ENCODE measurements around a stretch of chr6.

GRCh38 chr6:149925321-149926695 is 2.9 kb upstream of the RAET1G start:
- RRBS: 22% methylated on average over 17 of the region's 64 CpGs

- RRBS: no CpG with 5 or more reads among the region's 9 CpGs
Observed at GRCh38 chr6:150072178-150072672, 3.3 kb upstream of the ULBP3 start.

GRCh38 chr6:150153436-150154020 is 10.7 kb downstream of the PPP1R14C start:
- RRBS: no CpG with 5 or more reads among the region's 3 CpGs

DNA sequence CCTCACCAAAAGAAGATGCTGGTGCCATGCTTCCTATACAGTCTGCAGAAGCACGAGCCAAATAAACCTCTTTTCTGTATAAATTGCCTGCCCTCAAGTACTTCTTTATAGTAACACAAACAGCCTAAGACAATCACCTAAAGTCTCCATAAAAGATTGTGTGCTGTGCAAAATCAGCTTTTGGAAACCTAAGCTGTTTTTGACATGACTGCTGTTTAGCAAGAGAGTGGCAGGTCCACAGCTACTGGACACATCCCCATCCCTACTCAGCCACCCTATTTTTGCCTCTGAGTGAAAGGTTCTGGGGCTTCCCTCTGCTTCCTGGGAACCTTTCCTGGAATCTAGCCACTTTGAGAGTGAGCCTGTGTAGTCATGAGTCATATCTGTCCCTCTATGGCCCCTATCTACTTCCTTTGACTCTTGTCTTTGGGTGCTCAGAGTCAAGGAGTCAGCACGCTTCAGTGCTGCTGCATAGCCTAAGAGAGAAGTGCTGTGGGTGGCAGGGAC is 110.0 kb downstream of the PPP1R14C start:
- RRBS: no CpG with 5 or more reads among the region's 2 CpGs

DNA sequence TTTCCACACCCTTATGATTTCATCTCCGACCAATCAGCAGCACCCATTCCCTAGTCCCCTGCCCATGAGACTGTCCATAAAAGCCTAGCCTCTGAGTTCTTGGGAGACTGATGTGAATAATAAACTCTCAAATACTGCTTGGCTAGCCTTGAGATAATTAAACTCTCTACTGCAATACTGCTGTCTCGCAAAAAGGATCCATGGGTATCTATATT is 71.4 kb upstream of the IYD start:
- RRBS: no CpG with 5 or more reads among the region's 2 CpGs

DNA sequence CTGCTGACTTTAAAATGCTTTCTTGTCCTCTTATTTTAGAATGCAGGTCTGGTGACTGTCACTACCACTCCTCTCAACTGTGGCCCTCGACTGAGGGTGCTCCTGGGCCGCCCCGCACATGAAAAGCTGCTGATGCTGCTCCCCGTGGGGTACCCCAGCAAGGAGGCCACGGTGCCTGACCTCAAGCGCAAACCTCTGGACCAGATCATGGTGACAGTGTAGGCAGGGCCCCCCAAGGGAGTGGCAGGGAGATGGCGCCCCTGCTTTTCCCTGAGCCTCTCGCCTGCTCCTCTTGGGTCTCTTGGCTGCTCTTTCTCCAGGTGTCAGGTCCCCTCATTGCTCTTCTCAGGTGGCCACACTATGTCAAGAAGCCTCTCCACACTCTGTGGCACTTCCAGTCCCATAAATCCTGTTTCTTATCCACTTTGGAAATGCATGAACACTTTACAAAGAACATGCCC is 29.2 kb downstream of the IYD start:
- RRBS: no CpG with 5 or more reads among the region's 8 CpGs

- RRBS: no CpG with 5 or more reads among the region's 5 CpGs
Observed at GRCh38 chr6:150641296-150641882, 41.7 kb downstream of the PLEKHG1 start.

DNA sequence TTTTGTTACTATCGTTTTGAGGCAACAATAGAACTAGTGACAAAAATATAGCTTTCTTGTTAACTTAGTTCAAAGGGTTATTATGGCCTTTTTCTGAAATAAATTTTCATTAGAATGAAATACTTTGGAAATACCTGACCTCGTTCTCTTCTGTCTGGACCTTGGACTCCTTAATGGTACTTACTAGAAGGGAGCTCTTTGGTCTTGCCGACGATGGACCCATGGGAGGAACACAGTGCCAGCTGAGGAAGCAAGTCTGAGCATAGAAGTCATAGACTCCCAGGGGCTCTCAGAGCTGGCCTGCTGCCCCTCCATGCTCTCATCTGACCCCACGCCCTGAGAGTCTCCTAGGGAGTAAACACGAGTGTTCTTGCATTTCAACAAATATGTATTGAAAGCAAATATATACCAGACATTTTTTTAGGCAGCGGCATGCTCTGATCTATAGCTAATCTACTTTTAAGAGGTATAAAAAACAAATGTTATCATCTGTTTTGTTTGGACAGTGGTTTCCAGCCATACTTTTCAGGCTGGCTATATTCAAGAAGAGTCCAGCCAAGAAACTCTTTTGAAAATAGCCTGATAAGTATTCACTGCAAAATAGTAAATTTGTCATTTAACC is 87.9 kb downstream of the PLEKHG1 start:
- RRBS: no CpG with 5 or more reads among the region's 7 CpGs

GRCh38 chr6:150812302-150812864 is 53.1 kb upstream of the MTHFD1L start:
- RRBS: no CpG with 5 or more reads among the region's 8 CpGs

GRCh38 chr6:150831148-150831691 is 34.3 kb upstream of the MTHFD1L start:
- RRBS: no CpG with 5 or more reads among the region's 16 CpGs

GRCh38 chr6:150993164-150994309 is 128.0 kb downstream of the MTHFD1L start:
- RRBS: no CpG with 5 or more reads among the region's 12 CpGs

GRCh38 chr6:151036160-151036806 is 170.8 kb downstream of the MTHFD1L start:
- RRBS: no CpG with 5 or more reads among the region's 3 CpGs

DNA sequence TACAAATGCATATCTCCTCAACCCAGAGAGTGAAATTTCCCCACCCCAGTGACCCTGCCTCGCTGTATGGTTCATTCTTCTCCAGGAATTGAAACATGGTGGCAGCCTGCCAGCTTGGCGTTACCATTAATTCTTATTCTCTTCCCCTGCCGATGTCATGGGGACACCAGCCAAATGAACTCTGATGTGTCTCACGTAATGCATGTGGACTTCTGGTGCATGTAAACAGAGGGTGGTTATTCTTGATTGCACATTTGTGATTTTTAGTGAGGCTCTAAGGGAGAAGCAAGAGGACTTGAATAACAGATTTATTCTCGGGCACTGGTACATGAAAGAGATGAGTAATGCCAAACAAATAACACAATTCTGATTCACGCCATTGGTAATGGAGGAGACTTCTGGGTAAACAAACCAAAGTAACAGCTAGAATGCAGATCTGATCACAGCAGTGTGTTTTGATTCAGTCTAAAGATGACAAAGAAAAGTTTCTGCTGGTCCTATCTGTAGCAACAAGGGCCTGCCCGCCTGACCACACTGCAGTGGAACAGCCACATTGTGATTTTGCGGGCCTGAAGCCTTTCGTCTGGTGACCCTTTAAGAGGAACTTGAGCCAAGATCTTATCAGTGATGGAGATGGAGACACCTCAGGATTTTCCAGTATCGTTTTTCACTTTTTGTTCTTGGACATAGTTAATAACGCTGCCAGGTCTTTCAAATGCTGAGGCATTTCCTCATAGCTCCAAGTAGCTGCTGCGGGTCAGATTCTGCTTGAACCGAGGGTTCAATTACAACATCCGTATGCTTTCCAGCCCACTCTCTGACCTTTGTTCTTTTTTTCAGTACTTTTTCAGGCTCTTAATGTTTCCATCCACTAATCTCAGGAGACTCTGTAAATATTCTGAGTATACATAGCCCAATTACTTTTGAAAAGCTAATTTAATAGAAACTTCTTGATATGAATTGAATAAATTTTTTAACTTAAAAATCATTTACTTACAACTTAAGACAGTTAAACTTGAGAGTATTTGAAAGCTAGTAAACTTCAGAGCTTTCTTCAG is 171.7 kb upstream of the AKAP12 start:
- RRBS: no CpG with 5 or more reads among the region's 14 CpGs

DNA sequence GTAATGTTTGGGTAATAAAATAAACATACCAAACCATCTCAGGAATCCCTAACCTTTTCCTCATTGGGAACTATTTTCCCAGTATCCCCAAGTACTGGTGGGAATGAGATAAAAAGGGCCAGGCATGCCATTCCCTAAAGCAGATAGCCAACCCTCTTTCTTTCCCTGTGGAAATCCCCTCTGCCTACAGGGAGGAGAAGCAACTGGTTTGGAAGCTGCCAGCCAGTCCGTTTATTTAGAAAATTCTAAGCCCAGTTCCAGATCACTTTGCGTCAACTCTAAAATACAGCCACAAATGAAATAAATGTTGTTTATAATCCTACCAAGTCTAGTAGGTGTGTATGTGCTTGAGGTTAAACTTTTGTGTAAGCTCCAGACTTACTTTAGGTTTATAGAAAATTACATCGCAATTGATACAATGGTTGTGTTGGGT is 169.0 kb upstream of the AKAP12 start:
- RRBS: no CpG with 5 or more reads among the region's 3 CpGs

DNA sequence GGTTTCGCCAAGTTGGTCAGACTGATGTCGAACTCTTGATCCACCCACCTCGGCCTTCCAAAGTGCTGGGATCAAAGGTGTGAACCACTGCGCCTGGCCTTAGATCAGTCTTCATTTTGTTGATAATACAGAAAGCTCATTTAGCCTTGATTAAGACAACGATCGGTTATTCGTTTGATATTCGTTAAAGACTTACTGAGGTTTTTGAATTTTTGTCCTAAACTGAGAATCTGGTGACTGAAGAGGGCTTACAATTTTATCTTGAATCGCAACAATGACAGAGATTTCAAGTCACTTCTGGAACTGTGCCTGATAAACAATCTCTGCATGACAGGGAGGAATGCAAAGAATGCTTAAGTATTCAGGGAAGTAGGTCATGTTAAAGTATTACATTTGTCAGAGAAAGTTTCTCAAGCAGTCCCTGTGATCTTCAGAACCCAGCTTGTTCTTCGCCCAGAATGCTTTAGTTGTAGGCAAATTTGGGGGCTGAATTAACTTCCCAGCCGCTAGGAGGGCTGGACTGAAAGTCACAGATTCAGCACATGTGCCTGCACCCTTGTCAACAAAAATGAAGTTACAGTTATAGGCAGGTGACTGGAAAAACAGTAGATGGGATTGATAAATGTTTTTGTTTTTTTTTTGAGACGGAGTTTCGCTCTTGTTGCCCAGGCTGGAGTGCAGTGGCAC is 14.9 kb downstream of the AKAP12 start:
- RRBS: no CpG with 5 or more reads among the region's 13 CpGs

DNA sequence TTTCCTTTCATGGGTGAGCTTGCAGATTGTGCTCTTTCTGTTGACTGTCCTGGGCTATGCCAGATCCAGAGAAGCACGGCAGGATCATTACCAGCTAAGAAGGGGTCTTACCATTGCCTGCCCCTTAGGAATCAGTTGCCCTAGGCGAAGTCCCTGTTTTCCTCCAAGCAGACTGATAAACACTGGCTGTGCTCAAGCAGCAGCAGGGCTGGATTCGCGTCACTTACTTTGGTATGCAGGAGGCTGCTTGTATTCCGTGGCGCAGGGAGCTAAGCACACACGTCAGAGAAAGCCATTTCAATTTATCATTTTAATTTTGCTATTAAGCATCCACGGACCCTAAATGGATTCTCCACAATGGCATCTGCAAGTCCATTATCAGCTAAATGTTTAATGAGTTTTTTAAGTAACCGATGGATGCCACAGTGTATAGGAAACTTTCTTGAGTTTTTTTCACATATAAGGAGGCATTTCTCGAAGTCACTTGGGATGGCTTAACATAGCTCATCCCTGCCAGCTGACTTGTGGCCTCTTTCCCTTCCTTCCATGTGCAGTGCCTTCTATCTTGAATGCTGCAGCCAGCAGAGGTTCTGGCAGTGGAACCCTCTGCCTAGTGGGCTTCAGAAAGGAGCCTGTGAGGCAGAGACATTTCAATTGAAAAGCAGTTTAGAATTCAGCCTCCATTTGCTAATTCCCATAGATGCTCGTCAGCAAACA is 51.7 kb downstream of the AKAP12 start:
- RRBS: no CpG with 5 or more reads among the region's 11 CpGs

GRCh38 chr6:151352995-151353907 is 38.1 kb downstream of the ZBTB2 start:
- RRBS: no CpG with 5 or more reads among the region's 13 CpGs

- RRBS: no CpG with 5 or more reads among the region's 10 CpGs
Observed at GRCh38 chr6:151490777-151491460, 2.9 kb upstream of the CCDC170 start.

DNA sequence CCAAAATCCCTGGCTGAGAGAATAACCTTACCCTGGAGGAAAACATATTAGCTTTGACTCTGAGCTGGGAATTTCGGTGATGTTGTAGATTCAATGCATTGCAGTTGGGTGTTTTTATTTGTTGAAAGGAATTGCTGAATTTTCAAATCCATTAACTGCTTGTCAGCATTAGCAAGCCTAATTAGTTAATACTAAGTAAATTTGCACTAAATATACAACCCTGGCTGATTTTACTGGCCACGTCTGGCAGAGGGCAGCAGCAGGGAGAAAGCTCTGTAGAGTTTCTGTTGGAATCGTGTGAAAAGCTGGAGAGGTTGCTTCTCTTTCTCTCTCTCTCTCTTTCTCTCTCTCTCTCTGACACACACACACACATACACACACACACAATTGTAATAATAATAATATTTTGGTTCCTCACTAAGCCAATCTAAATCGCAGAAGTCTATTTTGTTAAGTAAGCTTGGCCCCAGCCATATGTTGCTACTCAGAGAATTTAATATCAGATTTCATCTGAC is 289.4 kb downstream of the ESR1 start:
- RRBS: no CpG with 5 or more reads among the region's 4 CpGs

GRCh38 chr6:152129596-152130284 is 322.3 kb downstream of the ESR1 start:
- RRBS: no CpG with 5 or more reads among the region's 11 CpGs